Neutrophil (primary cell): ENCODE measurements around a stretch of chr2.

DNA sequence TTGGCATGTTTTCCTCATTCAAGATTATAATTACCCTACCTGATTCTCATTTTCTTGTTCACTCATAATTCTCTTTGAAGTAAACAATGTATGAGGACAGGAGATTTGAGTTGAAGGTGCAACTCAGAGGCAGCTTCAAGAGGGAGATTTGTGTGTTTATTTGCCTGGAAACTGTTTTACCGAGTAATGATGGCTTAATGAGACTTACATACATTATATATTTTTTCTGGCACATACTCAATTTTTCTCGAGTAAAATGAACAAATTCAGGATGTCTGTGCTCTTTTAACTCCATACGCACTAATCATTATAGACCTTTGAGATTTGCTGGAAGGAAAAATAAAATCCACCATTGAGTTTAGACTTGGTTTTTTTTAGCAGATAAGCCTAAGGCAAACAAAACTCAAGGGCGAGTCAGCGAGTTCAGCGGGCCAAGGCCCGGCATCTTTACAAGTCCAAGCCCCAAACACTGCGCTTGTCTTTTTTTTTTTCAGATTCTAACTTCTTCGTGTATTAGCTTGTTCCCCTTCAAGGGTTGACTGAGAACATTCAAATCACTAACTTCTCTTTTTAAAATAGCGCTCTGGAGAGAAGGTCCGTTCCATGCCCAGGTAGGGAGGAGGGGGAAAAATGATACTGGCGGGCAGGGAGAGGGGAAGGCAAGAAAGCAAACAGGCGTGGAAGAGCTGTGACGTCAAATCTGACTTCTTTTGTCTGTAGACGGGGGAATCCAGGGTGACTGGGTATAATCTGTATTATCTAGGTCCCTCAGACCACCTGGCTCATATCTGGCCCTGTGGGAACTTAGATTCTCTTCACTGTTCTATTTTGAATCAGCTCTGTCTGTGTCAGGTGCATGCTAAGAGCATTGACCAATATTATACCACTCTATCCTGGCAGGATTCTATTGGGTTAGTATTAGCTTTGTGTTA is 72.7 kb upstream of the MAP3K20 start:
- PRO-cap: no peak

DNA sequence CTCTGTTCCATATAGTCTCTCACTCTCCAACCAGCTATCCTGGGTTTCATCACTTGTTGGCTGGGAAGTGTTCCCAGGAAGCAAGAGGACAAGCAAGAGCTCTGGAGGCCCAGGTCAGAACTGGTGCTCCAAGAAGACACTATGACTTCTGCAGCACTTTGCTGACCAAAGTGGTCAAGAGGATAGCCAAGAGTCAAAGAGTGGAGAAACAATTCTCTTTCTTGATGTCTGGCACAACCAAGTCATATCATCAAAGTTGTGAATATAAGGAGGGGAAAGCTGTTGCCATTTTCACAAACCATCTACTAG is 17.4 kb upstream of the MAP3K20 start:
- PRO-cap: no peak

- PRO-cap: no peak
Observed at GRCh38 chr2:173075058-173075607, 513 bp upstream of the MAP3K20 start.

- PRO-cap: no peak
Observed at GRCh38 chr2:173214012-173214604, 138.5 kb downstream of the MAP3K20 start.

GRCh38 chr2:173532457-173533546 is 178.1 kb downstream of the CDCA7 start:
- PRO-cap: no peak

GRCh38 chr2:173571053-173572017 is 216.7 kb downstream of the CDCA7 start:
- PRO-cap: no peak

- PRO-cap: no peak
Observed at GRCh38 chr2:173867205-173867759, 97.9 kb downstream of the SP3 start.

GRCh38 chr2:173904091-173905092 is 60.8 kb downstream of the SP3 start:
- PRO-cap: no peak

GRCh38 chr2:174036048-174036468 is 70.9 kb upstream of the SP3 start:
- PRO-cap: no peak

- PRO-cap: no peak
Observed at GRCh38 chr2:174409704-174410779, 14.5 kb downstream of the SCRN3 start.

DNA sequence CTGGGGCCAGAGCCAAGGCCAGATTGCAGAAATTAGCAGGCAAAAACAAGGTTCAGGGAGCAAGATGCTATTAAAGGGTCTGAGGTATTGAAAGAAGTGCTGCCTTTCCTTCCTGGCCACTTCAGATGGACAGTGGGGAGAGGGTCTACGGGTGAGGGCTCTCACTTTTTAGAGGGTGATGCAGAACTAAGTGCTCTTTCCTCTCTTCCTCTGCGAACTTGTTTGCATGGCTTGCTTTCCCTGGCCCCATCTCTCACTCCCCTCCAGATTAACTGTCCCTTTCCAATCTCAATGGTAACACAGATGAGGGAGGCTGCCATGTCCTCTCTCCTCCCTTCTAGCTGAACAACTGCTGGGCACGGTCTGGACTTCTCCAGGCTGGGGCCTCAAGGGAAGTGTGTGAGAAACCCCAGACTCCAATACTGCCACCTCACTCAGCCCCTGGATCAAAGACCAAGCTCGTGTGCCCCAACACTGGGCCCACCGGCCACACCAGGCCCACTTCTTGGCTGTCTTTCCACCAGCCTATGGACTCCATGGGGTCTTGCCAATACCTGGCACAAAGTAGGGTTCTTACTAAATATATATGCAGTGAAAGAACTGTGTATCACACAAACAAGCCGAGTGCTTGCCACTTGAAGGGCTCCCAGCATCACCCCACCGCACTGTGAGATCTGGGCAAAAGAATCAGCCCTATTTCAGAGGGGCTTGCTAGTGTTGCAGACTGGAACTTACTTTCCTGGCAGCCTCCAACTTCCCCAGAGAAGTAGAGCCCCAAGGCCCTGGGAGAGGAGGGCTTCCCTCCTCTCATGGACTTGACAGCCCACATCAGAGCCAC is 8.7 kb downstream of the WIPF1 start:
- PRO-cap: no peak

DNA sequence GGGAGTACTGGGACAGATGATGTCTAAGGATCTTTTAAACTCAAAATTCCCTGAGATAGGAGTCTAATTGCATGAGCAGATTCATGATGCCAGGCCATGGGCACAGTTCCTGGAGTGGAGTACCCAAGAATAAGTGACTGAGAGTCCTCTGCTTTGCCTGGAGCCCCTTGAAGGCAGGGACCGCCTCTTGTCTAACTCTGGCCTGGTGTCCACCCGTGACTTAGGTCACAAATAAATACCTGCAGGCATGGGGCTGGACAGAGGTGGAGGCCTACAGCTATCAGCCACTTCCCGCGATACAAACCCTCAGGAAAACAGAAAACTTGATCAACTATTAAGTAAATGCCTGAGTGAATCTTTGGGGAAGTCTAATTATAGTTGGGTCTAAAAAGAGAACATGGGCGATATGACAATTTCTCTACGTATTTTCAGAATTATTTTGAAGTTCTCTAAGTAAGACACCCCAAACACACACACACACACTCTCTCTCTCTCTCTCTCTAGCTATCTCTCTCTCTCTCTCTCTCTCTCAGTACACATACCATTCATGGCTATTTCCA is 1.8 kb upstream of the WIPF1 start:
- PRO-cap: no peak

DNA sequence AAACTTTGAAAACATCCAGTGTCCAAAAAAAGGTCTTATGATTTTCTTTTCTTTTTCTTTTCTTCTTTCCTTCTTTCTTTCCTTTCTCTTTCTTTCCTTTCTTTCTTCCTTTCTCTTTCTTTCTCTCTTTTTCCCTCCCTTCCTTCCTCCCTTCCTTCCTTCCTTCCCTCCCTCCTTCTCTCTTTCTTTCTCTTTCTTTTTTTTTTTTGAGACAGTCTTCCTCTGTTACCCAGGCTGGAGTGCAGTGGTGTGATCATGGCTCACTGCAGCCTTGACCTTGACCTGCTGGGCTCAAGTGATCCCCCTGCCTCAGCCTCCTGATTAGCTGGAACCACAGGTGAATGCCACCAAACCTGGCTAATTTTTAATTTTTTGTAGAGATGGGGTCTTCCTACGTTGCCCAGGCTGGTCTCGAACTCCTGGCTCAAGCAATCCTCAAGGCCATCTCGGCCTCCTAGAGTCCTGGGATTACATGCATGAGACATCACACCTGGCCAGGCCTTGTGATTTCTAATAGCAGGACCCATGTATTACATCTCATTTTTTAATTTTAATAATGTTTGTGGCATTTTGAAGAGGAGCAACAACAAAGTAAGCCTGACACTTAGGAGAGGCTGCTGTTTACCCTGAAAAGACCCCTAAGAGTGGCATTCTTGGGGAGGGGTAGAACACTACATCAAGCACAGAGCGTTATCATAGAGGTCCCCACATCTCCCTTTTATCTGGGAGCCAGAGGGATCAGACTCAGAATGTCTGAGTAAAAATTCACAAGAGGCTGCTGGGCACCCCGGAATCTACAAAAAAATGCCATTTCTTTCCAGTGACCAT is 30.0 kb upstream of the WIPF1 start:
- PRO-cap: no peak

DNA sequence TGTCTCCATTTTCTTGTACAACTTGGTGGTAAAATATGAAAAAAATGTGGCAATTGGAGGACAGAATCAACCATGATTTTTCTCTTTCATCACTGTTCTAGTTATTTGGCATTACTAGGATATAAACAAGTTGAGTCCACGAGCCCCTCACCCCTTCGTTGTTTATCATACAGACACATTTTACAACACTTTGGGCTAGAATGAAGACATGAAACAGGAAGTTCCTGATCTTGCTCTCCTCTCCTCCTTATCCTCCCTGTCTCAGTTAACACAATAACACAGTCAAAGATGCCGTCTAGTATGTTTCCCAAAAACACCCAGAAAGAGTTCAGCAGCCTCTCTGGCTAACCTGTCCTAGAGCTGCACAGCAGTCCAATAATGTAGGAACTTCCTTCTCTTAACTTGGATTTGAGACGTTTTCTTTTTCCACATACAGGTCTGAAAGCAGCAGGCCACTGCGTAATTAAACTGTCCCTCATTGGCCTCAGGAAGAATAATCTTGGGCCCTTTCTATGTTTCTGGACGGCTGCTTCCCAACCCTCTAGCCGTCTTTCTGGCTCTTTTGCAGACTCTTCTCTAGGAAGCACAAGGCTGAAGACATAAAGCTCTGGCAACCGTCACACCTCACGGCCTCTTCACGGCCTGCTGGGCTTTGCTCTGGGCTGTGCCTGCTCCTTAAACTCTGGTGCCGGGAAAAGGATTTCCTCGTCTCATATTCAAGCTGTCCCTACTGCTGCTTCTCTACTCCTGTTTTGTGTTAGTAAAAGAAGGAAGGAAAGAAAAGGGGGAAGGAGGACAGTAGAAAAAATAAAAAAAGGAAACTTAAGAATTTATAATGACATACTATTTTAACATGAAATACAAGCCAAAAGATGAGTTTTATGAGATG is 35.8 kb upstream of the WIPF1 start:
- PRO-cap: no peak

GRCh38 chr2:174667279-174668149 is 69.9 kb upstream of the WIPF1 start:
- PRO-cap: no peak

GRCh38 chr2:174729991-174730901 is 34.0 kb downstream of the CHRNA1 start:
- PRO-cap: no peak

DNA sequence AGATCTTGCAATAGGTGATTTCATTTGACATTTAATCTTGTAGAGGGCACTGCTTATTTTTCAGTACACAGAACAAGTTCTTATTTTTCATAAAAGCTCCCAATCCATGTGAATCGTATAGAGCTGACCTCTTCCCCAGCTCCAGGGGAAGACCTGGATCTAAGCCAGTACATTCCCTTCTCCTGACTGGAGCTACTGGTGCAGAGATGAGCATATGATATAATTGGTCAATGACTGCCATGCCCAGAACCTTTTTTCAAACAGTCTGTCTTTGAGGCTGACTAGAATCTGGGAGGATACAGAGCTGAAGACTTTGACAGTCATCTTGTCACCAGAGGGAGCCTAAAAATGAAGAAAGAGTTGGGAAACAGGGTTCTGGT is 72.3 kb upstream of the CHRNA1 start:
- PRO-cap: no peak

- PRO-cap: no peak
Observed at GRCh38 chr2:174846671-174847845, 82.8 kb upstream of the CHRNA1 start.

- PRO-cap: no peak
Observed at GRCh38 chr2:175176009-175177153, 5.1 kb downstream of the ATP5MC3 start.

- PRO-cap: no peak
Observed at GRCh38 chr2:176096189-176096974, 3.2 kb upstream of the HOXD12 start.